Non-pigmented ciliary epithelial cell (primary cell): ENCODE measurements around a stretch of chr9.

- RRBS, result no CpG with 5 or more reads among the region's 11 CpGs
These were observed 81.0 kb upstream of the CACNA1B start for GRCh38 chr9:137796605-137797051.

- RRBS, result no CpG with 5 or more reads among the region's 26 CpGs
These were observed 82.6 kb downstream of the CACNA1B start for GRCh38 chr9:137960121-137960691.